Penis (tissue), 1 donor: ENCODE measurements around a stretch of chr16.

DNA sequence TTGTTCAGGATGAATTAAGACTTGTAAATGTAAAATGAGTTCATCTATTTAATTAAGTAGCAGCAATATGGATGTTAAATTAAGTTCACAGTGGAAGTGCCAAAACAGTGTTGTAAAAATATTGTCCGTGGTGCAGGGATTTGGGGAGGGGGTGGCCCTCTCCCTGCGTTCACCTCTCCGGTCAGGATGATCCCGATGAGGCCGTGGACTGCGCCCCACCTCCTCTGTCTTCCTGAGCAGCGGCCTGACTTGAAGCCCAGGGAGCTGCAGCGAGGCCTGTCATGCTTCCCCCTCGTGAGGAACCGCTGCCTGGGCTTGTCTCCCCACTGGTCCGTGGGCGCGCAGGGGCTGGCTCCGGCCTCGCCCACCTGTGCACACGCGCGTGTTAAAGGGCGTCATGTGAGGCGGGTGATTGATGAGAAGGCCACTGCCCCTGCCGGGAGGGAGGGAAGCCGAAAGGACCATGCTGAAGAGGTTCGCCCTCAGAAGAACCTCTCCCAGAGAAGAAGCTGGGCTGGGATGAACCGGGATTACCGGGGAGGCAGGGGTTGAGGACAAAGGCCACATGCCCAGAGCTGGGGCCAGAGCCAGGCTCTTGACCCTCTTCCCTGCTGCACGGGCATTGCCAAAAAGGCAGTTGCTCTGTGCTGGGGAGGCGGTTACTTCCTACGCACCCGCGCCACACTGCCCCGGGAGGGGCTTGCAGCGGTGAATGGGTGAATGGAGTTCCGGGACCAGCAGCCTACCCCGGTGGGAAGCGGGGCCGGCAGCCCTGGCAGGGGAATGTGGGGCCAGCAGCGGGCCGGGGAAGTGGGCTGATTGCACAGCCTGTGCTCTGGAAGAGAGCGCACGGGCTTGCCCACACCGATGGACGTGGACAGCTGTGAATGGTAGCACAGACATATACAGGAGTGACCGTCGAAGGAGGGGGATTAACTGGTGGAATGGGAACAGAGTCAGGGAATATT, 85.9 kb upstream of the GSE1 start:
- PRO-cap: no peak

DNA sequence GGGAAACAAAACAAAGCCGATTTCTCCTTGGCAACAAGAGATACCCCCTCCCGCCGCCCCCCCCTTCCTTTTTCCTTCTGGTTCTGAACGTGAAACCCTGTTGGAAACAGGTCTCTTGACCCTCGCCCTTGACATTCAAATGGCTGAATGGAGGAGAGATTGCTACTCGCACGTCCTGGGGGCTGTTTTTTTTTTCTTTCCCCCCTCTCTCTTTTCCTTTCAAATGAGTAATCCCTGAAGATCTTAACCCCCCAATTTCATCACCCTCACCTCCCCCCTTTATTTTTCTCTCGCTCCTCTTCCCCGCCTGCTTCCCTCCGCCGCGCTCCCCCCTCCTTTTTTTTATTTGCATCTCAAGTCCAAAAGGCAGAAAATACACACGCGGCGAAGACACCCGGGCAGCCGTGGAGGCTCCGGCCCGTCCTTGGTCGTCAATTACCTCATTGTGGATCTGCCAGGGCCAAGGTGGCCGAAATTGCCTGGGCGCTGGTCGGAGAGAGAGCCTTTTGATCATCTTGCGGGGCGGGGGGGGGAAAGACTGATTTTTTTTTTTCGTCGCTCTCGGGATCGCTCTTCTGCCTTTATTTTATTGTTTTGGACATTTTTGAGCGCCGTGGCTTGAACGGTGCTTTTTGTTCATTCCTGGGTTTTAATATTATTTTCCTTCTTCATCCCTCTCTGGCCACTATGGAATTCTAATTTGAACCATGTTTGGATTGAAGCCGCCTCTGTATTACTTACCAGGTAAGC, 57.3 kb upstream of the GSE1 start:
- PRO-cap: bidirectional peak, plus-strand start at position 138 of the sequence, minus-strand start outside the sequence; bidirectional peak, plus-strand start at position 443 of the sequence, minus-strand start at position 437 of the sequence

DNA sequence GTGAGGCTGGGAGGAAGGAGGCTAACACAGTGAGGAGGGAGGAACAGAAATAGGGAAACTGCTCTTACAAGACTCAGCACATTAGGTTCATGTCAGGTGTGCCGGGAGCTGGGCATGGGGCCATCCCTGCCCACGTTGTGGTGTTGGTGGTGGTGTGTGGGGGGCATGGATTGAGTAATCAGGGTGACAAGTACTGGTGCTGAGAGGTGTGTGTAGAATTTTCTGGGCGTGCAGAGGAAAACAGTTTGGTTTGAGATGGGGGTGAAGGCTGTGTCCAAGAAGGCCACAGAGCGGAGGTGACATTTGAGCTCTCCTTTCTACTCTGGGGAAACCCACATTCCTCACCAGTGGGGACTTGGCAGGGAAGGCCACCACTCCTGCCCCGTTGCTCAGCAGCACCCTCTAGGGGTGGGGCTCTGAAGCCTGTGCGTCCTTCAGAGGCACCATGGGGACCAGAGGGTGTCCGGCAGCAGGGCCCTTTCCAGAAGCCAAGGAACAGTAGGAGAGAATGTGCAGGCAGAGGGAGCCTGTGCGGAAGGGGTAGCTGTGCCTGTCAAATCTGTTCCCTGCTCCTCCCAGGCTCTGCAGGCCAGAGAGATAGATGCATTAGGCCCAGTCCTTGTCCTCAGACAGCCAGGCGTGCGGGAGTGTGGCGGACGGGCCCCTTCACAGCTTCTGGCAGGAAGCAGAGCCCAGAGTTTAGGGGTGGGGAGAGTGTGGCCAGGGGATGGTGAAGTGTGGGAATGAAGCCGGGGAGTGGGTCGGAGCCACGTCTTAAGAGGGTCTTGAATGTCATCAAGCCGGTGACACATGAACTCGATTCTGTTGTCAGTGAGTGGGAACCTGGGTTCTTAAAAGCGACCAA, 48.6 kb upstream of the GSE1 start:
- PRO-cap: no peak

GRCh38 chr16:85565355-85565843, 47.7 kb upstream of the GSE1 start:
- PRO-cap: no peak

- PRO-cap: no peak
These were observed 44.6 kb upstream of the GSE1 start for GRCh38 chr16:85568320-85569214.

DNA sequence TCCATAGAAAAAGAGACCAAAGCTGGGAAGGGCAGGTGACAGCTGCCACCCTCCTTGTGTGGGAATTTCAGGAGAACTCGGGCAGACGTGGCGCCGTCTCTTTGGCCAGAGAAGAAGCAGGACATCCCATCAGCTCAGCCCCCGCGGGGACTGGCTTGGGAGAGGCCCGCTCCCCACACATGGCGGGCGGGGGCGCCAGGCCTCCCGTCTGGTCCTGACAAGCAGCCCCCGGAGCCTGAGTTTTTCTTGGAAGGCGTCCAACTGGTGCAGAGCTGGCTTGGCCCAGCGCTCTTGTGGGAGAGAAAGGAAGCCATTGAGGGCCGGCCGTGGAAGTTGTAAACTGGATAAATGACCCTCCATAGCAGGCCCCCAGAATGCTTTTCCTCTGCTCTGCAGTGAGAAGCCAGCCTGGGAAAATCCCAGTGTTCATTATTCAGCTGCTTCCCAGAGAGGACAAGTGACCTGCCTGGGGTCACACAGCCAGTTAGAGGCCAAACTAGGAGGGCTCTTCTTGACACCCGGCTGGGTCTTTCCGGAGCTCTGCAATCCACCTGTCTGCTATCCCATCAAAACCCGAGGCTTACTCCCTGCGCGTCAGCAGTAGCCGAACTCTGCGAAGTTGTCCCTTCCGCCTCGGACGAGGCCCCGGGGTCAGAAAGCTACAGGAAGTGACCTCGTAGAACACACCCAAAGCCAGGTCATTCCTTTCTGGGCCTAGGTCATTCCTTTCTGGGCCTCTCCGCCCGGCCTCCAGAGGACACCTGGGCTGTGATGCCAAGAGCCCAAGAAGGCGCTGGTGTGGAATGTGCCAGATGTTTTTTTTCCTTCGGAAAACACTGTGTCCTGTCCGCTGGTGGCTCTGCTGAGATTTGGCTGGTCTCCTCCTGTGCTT, 39.0 kb upstream of the GSE1 start:
- PRO-cap: unidirectional peak, minus-strand start at position 152 of the sequence

GRCh38 chr16:85592263-85593270, 20.6 kb upstream of the GSE1 start:
- PRO-cap: no peak

GRCh38 chr16:85610934-85611305, 2.2 kb upstream of the GSE1 start:
- PRO-cap: no peak

DNA sequence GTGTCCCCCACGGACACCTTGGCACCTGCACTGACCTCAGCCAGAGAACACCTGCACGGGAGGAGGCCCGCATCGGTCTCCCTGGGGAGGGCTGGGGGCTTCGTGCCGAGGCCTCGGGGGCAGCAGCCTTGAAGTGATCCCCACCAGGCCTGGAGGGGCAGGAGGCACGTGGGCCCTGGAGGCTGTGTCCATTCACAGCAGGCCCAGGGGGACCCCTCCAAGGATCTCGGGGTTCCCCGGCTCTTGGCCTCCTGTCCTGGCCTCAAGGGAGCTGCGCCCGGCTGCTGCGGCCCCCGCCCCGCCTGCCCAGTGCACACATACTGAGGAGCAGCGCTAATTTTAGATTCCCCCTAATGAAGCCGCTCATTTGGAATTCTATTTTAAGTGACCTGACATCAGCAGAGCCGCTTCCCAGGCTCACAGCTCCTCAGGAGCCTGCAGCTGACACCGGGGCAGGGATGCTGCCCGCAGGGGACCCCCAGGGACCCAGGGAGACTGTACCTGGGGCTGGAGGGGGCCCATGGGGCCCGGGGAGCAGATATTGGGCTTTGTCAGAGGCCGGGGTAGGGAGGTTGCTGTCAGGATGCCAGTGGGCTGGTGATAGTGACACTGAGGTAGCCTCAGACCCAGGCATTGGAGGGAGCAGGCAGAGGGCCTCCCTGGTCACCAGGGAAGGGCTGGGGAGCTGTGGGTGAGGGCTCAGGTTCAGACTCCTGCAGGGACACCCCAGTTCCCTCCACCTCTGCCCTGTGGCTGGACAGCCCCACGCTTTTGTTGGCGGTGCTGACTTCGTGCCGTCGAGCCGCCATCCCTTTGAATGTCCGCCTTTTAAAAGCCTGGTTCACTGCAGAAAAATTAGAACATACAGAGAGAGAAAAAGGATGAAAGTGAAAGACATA, 15.0 kb downstream of the GSE1 start:
- PRO-cap: no peak

DNA sequence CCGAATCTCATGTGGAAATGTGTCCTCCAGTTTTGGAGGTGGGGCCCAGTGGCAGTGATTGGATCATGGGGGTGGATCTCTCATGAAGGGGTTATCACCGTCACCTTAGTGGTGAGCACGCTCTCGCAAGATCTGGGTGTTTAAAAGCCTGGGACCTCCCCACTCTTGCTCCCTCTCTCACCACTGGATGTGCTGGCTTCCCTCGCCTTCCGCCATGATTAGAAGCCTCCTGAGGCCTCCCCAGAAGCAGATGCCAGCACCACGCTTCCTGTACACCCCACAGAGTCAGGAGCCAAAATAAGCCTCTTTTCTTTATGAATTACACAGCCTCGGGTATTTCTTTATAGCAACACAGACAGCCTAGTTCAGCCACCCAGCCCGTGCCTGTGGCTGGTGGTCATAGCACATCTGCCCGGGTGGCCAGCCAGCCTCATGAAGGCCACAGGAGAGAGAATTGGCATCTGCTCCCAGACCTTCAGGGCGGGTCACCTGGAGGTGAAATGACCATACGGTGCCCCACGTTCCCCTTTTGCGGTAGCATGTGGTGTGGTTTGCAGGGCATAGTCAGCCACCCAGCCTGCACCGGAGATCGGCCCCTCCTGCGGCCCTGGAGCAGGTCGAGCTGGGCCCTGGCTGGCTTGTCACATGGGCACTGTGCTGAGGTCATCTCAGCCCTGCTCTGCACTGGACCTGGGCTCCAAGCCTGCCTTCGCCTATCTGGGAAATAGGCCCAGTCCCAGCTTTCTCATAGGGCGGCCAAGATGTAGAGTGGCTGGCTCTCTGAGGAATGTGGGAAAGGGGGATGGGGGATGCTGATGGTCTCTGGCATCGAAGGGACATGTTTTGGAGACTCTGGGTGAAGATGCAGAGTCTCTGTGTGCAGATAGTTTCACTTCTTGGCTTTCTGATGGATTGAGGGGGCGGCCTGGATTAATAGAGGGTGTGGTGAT, 16.1 kb downstream of the GSE1 start:
- PRO-cap: no peak

DNA sequence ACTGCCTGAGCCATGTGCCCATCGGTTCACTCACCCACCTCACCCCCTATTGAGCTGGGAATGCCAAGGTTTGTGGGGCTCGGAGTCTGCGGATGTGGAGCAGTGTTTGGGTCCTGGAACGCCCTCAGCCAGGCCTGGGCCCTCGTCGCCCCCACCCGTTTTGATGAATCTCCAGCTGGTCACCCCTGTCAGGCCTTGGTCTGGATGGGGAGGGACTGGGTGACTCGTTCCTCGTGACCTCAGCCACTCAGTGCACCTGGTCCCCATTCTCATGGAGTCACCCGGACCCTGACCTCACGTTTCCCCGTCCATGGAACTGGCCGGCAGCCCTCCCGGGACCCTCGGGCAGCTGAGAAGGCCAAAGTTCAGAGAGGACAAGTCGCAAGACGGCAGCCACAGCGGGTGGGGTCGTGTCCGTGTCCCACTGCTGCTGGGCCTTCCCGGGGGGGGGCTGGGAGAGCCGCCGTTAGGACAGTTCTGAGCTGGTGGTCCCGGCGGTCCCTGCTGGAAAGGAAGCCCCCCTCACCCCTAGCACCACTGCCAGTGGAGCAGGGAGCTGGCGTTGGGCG, 23.2 kb downstream of the GSE1 start:
- PRO-cap: no peak

GRCh38 chr16:85657033-85657694, 31.6 kb downstream of the GINS2 start:
- PRO-cap: no peak

GRCh38 chr16:85909920-85910472, 11.0 kb downstream of the IRF8 start:
- PRO-cap: no peak

GRCh38 chr16:85994779-85995168, 95.8 kb downstream of the IRF8 start:
- PRO-cap: no peak

GRCh38 chr16:86059804-86060292, 160.9 kb downstream of the IRF8 start:
- PRO-cap: no peak

- PRO-cap: no peak
These were observed 259.0 kb downstream of the IRF8 start for GRCh38 chr16:86157885-86158368.

DNA sequence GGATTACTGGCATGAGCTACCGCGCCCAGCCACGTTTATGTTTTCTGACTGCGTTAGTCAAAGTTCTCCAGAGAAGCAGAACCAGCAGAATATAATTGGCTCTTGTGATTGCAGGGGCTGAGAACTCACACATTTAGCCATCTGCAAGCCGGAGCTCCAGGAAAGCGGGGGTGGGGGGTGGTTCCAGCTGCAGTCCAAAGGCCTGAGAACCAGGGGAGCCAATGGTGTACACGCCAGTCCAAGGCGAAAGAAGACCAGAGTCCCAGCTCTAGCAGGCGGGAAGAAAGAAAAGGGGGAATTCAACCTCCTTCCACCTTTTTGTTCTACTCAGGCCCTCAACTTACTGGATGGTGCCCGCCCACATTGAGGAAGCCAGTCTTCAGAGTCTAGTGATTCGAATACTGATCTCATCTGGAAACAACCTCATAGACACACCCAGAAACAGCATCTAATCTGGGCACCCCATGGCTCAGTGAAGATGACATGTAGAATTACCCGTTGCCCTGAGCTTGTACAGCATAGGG, 263.7 kb downstream of the IRF8 start:
- PRO-cap: no peak

DNA sequence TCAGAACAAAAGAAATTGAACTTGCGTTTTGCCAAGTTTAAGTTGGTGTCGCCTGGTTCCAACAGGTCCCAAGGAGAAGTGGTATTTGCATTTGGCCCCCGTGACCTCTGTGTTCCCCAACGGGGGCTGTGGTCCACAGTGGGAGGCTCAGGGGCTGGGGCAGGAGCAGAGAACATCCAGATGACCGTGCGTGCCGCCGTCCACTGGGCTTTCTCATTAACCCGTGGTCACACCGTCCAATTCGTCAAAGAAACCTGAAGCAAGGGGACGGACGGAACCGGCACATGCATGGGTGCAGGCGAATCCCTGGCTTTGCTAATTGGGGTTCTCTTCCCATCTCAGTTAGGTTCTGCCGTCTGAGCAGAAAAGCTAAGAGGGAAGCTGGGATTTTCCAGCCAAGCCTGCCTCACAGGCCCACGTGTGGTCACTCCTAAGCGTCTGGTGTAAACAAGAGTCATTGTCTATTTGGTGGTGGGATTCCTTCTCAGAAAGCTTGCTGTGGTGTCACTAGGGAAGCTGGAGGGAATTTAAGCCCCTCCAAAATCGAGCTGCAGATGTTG, 295.9 kb downstream of the IRF8 start:
- PRO-cap: no peak

DNA sequence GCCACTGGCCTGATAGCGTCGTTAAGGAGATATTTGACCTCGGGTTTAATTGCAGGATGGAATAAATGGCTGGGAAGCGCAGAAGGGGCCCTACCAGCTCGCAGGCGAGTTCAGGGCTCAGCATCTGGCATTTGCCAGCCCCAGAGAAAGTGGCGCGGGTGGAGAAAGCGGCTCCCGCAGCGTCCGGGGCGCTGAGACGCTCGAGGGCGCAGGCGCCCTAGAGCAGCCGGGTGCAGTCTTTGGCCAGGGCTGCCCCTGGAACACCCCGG, 15.9 kb upstream of the FOXF1 start:
- PRO-cap: no peak

GRCh38 chr16:86501019-86501564, 9.2 kb upstream of the FOXF1 start:
- PRO-cap: no peak